Endothelial cell (in vitro differentiated cells): ENCODE measurements around the gene TM9SF4.

DNA sequence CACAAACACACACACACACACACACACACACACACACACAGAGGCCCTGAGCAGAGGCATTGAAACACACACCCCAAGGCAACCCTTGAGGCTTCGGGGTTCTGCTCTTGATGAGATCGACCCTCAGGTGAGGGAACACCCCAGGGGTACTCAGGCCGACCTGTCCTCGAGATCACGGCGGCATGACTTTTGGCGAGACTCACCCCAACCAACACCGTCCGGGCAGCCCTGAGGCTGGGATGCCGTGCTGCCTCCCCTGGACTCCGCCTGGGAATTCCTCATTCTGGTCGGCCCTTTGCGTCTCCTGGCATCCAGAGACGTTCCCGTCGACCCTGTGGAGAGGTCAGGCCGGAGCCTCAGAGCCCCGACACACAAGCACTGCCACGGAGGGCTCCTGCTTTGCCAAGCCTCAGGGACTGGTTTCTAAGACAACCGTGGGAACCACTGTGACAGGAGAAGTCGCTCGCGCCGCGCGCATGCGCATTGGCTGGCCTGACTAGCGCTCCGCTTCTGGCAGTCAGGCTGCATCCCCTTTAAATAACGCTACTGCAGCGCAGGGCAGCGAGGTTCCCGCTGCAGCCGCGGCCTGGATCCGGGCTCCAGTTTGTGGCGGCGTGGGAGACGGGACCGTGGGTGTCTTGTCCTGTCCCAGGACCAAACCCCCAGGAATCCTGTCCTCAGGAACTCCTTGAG, 163.0 kb upstream of the ZNF337 start:
- PRO-cap: bidirectional peak, plus-strand start at position 602 of the sequence, minus-strand start at position 425 of the sequence

DNA sequence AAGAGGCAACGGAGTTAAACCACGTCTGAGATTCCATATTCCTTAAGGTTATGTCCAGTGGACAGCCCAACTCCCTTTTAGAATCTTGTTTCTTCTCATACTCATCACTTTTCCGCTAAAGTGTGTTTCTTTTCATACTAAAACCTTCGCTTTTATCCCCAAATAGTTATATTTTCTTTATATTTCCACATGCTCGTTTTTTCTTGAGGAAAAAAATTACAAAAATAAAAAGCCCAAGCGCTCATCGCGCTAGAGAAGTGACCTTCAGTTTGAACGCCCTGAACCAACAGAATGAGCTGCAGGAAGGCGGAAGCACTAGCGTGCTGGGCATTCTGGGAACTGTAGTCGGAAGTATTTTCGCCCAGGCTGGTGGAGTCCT, 692.5 kb upstream of the DEFB115 start:
- PRO-cap: no peak

- PRO-cap: bidirectional peak, plus-strand start at chr20:31587935, minus-strand start at chr20:31587845
Observed at GRCh38 chr20:31587284-31588493, 17.4 kb upstream of the ID1 start.

DNA sequence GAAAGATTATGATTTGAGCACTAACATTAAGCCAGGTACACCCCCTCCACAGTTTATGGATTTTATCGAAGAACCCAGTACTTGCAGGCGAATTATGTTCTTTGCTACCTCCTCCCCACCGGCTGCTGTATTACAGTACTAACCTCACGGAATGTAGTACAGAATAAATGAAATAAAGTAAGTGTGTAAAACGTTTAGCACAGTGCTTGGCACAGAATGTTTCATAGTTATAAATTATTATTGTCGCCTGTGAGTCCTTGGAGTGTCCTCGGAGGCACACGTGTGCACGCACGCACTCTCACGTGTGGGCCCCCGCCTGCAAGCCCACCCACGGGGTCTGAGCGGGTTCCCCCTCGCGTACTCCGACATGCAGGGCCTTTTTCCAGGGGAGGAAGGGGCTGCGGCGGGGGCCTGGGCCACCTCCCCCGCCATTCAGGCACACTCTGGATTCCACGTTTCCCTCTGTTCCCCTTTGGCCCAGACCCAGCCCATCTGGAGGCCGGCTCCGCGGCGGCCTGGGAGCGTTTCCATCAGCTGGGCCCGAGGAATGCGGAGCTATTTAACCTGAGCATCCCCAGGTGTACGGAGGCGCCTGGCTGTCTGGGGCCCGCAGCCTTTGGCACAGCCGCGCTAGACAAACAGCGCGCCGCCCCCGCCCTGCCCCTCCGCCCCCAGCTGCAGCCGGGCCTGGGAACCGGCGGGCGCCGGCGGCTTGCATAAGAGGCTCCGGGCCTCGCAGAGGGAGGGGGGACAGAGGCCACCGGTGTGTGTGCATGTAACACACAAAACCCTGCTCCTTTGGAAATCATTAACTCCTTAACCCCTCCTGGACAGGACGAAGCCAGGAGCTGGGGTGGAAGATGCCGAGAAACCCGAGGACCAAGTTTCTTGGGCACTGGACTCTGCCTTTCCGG, 3.2 kb downstream of the ID1 start:
- PRO-cap: bidirectional peak, plus-strand start at position 719 of the sequence, minus-strand start at position 445 of the sequence

DNA sequence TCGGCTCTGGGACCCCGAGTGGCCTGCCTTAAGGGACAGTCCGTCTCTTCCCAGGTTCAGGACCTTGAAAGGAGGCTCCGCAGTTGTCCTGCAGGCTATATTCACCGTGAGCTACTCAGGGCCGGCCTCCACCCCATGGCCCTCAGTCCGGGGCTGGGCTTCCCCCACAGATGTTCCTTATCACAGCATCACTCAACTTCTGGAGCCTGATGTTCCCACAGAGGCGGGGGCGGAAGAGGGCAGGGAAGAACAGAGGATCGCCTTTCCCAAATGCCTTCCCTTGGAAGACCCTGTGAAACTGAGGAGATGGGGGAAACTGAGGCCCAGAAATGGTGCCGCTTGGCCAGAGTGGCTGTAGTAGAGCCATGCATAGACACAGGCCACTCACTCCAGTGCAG, 4.4 kb upstream of the COX4I2 start:
- PRO-cap: no peak

- PRO-cap: no peak
Observed at GRCh38 chr20:31647142-31647560, 9.4 kb downstream of the COX4I2 start.

DNA sequence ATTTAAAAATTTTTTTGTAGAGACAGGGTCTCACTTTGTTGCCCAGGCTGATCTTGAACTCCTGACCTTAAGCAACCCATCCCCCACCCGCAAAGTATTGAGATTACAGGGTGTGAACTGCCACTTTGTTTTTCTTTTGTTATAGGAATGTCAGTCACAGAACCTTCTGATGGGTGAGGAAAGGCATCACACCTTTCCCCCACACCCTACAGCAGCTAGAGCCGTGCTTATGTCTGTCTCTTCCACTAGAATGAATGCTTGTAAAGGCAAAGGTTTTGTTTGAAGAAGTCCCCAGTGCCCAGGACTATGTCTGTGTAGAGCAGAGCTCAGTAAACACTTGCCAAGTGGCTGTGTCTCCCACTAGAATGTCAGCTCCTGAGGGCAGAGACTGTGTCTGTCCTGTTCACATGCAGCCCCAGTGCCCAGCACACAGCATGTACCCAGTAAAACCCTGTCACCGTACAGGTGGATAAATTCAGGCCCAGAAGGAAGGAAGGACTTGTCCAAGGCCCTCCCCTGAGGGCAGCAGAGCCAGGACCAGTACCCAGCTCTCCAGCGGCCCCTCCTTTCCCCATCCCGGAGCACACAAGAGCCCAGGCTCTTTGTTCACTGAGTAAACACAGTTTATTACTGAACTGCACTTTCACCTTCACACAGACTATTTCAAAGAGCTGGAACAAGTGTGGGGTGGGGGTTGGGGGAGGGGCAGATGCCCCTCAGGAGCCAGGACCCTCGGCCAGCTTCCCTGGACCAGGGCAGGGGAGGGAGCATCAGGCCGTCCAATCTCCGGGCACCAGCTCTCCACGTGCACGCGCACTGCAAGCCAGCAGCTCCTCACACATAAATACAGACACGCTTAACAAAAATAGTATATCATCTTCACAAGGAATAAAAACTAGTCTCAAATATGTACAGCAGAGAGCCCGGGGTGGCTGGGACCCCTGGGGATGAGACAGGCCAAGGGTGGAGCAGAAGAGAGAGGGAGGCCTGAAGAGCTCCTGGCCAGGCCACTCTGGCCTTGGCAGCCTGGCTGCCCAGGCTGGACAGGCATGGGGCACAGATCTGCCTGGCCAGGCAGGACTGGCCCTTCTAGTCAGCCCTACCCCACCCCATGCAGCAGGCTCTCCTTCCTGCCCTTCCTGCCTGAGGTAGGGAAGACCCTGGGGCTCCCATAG, 26.5 kb downstream of the COX4I2 start:
- PRO-cap: no peak

DNA sequence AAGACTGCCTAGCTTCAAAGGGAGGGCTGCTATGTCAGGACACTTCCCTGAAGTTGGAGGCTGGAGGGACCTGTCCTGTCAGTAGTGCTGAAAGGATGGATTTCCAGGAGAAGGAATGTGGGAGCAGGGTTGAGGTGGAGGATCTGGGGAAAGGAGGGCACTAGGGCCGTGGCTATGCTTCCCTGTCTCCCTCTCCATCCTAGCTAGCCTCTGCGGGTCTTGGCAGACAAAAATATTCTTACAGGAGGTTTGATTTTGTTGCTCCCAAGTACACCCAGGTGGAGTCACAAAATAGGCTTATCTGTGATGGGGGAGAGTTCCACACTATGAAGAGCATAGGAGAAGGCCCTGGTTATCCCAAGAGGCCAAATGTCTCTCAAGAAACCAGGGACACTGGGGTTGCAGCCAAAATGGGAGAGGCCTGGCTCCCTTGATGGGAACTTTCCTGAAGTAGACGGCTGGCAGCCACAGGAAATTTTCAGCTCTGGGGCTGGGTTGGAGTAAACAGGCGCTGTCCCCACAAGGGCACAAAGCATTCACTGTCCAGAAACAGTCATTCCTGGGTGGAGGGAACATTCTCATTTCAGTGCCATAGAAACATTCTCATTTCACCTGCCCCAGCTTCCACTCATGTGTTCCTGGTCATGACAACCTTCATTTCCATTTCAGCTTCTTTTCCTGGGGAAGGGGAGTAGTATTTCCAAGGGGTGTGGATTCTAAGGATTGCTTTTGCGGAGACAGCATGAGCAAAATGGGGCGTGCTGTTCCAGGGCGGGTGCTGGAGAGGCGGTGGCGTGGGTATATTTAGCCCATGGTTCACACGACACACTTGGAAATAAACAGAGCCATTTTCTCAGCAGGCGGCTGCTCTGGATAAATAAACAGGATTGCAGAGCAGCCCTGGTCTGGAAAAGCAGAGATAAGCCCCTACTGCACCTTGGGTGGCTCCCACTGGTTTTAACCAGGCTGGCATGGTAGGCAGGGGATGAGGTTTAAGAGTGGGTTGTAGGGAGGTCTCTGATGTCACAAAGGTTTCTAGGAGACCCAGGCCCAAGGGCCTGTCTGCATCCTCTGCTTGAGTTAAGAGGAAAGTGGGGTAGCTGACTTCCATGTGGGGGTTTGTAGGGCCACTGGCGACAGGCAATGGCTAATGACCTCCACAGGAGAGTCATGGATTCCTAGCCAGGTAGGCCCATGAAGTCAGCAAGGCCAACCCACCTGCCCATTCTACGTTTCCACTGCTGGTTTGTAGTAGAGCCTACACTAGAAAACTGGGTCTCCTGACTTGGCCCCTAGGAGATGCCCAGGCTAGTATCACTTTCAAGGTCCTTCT, 32.8 kb downstream of the COX4I2 start:
- PRO-cap: no peak

- PRO-cap: bidirectional peak, plus-strand start at chr20:31699410, minus-strand start at chr20:31699276
Observed at GRCh38 chr20:31698615-31699684, 23.7 kb downstream of the BCL2L1 start.

- PRO-cap: no peak
Observed at GRCh38 chr20:31705622-31706422, 16.8 kb downstream of the BCL2L1 start.

DNA sequence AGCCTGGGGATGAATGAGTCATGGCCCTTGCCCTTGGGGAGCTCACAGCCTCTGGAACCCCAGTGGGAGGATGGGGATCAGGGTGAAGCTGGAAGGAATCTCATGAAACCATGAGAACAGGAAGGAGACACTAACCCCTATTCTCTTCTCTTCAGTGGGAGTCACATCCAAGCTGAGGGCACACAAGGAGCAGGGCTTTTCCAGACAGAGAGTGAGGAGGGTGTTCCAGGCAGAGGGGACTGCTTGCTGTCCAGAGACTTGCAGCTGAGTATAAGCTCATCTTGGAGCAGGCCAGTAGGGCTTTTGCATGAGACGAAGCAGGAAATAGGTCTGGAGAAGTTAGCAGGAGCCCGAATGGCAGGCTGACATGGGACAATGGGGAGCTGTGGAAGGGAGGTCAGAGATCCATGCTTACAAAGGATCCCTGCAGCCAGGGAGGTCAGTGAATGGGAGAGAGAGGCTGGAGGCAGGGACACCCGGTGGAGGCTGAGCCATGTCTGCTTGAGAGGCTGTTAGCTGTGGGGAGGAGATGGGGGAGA, 7.4 kb downstream of the FOXS1 start:
- PRO-cap: no peak

GRCh38 chr20:31860228-31861447, 9.7 kb downstream of the DUSP15 start:
- PRO-cap: unidirectional peak, plus-strand start at chr20:31861219

DNA sequence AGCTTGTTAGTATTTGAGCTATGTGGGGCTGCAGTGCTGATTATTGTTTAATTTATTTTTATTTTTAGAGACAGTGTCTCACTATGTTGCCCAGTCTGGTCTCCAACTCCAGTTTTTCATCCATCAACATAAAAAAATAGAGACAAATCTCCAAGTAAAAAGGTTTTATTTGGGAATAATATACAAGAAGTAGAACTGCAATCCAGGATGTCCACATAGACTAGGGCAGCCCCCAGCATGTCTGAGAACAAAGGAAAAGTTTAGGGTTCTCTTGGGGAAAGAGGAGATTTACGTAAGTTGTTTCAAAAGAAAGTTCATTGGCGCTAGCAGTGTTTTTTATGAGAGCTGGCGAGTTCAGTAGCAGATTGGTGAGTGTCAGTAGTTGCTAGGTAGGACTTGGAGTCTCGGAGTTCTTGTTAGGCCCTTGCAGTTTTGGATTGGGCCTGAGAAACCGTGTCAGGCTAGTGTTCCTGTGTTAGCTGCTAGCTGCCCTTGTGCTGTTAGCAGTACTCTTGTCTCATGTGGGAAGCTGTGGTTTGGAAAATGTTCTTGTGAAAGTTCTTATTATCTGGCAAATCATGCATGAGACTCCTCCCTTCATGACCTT, 24.6 kb downstream of the TTLL9 start:
- PRO-cap: no peak

- PRO-cap: bidirectional peak, plus-strand start at chr20:32008091, minus-strand start at chr20:32007885
Observed at GRCh38 chr20:32007587-32008370, 2.5 kb upstream of the CCM2L start.

GRCh38 chr20:32062548-32063327, 10.7 kb downstream of the HCK start:
- PRO-cap: no peak

GRCh38 chr20:32063796-32064083, 11.7 kb downstream of the HCK start:
- PRO-cap: no peak

DNA sequence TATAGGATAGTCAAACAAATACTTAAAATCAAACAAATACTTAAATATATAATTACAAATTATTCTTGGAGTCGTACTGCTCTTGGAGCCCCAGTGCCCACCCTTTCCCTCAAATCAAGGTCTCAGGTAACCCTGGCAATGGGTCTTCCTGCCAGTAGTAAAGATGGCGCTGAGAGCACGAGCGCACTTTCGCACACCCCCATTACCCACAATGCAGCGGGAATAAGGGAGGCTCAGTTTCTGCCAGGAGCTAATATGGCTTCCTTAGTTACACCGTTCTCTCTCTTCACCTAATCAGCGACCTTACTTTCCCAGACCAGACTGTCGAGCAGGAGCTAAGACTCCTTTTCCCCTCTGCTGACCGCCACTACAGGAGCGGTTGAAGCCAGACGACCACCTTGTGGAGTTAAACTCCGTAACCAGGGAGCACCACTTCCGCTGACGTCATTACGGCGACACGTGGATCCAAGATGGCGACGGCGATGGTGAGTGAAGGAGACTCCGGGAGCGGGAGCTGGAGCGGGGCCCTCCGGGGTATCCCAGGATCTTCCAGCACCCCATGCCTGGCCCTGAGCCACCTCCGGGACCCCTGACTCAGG, at the start of gene TM9SF4:
Gene TM9SF4 (plus strand): TSS at position 444 of the 599 bp plus-strand sequence.
- PRO-cap: bidirectional peak, plus-strand start at position 236 of the sequence, minus-strand start at position 381 of the sequence; bidirectional peak, plus-strand start at position 468 of the sequence, minus-strand start at position 423 of the sequence

GRCh38 chr20:32165190-32165905, 42.2 kb downstream of the PLAGL2 start:
- PRO-cap: no peak

GRCh38 chr20:32187970-32188617, 19.4 kb downstream of the PLAGL2 start:
- PRO-cap: no peak

DNA sequence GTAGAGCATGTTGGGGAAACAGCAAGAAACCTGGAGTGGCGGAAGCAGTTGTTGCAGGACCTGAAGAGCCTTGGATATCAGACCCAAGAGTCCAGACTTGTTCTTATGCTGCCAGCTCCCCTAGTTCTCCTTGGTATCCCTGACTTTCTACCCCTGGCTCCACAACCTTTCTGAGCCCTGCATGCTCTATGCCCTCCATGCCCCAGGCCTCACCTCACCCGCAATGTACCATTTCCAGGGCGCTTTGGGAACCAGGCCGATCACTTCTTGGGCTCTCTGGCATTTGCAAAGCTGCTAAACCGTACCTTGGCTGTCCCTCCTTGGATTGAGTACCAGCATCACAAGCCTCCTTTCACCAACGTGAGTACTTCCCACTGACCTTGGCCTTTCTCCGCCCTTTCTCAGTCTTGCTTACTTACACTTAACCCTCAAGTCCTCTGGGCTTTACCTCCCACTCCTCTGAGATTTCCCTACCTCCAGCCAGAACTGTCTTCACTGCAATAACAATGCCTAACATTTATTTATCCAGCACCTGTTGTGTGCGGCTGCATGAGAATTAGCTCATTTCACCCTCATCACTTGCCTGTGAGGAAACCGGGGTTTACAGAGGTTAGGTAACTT, 2.3 kb downstream of the POFUT1 start:
- PRO-cap: no peak